ENCODE measurements around a stretch of chr14.

- PRO-cap, 2 experiments = no peak in any of the 2 experiments
Observed at GRCh38 chr14:97571905-97572242, 774.7 kb downstream of the VRK1 start.

GRCh38 chr14:97702746-97703049 is 905.5 kb downstream of the VRK1 start:
- PRO-cap, 2 experiments = no peak in any of the 2 experiments

GRCh38 chr14:97762413-97763109 is 965.4 kb downstream of the VRK1 start:
- PRO-cap, 2 experiments = no peak in any of the 2 experiments

DNA sequence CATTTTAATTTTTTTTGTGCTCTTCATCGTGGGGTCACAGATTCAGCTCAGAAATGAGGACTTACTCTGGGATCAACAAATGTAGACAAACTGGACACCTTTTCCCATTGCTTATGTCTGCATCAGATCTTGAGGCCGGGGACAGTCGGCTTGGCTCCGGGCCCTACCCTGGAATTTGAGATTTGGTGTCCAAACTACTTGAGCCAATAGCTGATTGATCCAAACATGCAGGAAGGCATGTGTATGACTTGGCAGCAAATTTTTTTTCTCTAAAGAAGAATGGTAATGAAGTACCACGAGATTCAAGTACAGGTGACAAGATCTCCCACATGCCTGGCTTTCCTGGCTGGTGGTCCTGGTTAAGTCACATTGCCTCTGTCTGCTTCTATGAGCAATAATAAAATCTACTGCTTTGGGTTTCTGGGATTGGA is 1068.7 kb downstream of the VRK1 start:
- PRO-cap, 2 experiments = no peak in any of the 2 experiments

- PRO-cap, 2 experiments = no peak in any of the 2 experiments
Observed at GRCh38 chr14:98167291-98167550, 1104.8 kb downstream of the BCL11B start.

DNA sequence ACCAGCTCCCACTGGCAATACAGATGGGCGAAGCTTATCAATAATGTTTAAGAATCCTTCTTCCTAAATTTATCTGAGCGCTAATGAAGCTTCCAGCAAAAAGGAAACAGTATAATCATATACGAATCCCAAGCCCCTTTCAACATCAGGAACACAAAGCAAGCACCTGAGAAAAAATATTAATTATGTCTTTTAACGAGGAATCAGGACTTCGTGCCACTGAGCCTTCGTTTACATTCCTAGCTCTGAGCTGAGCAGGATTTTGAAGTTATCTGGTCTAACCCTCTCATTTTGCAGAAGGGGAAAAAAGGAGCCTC is 453.9 kb downstream of the BCL11B start:
- PRO-cap, 2 experiments = no peak in any of the 2 experiments

GRCh38 chr14:98957001-98958011 is 314.7 kb downstream of the BCL11B start:
- PRO-cap, 2 experiments = no peak in any of the 2 experiments

DNA sequence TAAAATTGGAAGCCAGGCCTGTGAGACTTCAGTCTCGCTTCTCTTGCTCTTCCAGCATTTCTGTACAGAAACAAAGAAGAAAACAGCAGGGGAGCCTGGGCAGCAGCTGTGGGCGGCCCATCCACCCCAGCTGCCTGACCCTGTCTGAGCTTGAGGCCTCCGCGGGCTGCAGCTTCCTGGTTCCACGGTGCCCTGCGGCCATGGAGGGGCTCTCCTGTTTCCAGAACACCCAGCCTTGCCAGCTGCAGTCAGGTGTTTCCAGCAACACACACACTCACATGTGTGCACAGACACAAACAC is 178.1 kb downstream of the BCL11B start:
- PRO-cap, 2 experiments = no peak in any of the 2 experiments

- PRO-cap, 2 experiments = no peak in any of the 2 experiments
Observed at GRCh38 chr14:99230008-99230711, 41.8 kb downstream of the BCL11B start.

DNA sequence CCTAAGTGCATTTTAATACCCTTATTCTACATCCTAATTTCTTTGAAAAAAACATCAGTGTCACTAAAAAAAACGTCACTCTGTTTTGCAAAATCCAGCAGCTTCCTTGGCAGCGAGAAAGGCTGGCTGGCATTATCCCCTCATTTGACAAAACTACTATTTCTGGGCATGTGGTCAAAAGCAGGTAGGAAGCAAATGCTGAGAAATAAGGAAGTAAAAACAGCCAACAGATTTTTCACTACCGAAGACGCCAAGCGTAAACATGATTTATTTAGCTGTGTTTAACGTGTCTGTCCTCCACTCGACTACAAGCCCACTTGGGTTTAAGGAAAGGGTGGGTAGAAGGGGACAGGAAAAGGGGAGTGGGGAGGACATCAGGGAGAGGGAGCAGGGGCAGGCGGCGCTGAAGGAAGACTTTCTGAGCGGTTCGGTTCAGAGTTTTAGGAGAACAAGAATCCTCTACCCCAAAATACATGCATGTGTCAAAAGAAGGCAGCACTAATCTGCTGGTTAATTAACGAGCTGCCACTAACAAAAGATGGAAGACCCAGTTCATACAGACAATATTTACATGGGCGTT is 30.2 kb downstream of the BCL11B start:
- PRO-cap, 2 experiments = no peak in any of the 2 experiments

DNA sequence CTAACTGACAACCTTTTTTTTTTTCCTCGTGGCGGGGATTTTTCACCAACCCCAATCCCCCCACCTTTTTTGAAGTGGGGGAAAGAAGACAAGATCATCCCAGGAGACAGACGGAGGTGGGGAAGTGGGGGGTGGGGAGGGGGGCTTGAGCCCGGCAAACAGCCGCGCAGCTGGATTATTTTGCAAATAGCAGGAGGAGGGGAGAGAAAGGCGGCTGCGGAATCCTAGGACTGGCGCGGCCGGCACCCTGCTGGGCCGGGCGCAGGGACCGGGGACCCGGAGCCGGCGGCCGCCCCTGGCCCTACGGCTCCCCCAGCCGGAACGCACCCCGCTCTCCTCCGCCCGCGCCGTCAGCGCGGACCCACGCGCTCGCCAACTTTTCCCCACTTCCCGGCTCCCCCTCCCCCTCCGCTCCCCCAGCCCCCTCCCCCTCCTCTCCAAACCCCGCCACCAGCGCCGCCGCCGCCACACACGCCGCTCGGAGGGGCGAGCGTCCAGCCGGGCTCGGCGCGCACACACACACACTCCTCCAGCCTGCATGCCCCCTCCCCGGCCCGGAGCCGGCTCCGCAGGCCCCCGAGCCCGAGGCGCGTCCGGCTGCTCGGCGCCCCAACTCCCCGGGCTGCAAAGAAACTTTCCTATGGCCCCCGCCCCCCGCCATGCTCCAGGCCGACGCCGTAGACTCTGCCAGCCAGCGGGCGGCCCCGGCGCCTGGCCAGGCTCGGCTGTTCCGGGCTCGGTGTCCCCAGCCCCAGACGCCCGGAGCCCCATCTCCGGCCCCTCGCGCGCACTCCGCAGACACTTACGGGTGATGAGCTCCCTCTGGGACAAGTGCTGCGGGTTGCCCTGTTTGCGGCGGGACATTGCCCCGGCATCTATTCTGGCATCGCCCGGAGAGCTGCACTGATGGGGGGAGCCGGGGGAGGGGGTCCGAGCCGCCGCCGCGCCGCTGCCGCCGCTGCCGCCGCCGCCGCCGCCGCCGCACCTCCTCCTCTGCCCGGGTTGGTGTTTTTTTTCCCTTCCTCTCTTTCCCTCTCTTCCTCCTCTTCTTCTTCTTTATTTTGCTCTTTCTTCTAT is 1.3 kb downstream of the BCL11B start:
- PRO-cap, 2 experiments = no peak in any of the 2 experiments

GRCh38 chr14:99272978-99273622 is 1.1 kb upstream of the BCL11B start:
- PRO-cap, 2 experiments = no peak in any of the 2 experiments

- PRO-cap, 2 experiments = no peak in any of the 2 experiments
Observed at GRCh38 chr14:99576173-99576890, 27.7 kb downstream of the CCDC85C start.

- PRO-cap, 2 experiments = peak in 2 of 2 experiments; most common minus-strand start chr14:99619812 (in 1)
Observed at GRCh38 chr14:99619627-99619956, 15.6 kb upstream of the CCDC85C start.

DNA sequence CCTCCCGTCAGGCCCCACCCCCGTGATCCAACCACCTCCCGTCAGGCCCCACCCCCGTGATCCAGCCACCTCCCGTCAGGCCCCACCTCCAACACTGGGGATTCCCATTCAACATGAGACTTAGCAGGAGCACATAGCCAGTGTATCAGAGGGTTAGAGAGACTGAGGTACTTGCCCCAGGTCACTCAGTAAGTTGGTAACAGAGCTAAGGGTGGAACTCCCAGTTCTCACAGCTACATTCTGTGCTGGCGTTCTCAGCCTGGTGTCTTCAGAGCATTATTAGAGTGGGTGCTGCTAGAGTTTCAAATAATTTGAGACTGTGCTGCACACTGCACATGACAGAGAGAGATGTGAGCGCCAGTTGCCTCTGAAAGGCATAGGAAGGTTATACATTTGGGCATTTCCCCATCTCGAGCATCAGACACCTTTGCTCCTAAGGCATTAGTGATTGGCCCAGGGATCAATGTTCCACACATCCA is 115.8 kb upstream of the EVL start:
- PRO-cap, 2 experiments = no peak in any of the 2 experiments

DNA sequence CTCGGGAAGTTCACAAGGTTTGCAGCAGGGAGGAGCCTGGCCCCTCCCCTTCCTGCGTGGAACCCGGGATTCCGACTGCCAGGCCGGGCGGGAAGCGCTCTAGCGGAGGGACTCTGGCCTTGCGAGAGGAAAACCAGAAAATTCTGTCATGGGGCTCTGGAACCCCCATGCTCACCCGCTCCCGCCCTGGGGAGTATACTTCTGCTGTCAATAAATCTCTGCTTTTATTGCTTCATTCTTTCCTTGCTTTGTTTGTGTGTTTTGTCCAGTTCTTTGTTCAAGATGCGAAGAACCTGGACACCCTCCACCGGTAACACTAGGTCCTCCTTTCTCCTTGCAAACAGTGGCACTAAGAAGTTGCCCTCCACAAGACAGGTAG is 98.1 kb upstream of the EVL start:
- PRO-cap, 2 experiments = no peak in any of the 2 experiments

DNA sequence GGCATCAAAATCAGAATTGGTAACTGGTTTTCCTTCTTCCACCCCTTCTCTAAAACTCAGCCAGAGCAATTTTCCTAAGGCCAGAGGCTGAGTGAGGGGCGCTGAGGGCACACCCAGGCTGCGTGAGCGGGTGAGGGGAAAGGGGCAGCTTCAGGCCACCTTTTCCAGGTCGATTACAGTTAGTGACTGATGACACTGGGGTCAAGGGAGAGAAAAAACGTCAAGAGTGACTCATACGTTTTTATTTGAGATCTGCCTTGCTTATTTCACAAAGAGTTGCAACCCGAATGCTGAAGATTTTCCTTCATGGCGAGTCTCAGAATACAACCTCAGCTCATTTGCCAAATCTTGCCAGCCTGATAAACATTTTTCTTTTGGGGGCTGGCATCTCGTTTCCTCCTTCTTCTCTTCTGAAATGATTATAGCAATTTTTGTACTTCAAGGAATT is 46.7 kb upstream of the EVL start:
- PRO-cap, 2 experiments = no peak in any of the 2 experiments

DNA sequence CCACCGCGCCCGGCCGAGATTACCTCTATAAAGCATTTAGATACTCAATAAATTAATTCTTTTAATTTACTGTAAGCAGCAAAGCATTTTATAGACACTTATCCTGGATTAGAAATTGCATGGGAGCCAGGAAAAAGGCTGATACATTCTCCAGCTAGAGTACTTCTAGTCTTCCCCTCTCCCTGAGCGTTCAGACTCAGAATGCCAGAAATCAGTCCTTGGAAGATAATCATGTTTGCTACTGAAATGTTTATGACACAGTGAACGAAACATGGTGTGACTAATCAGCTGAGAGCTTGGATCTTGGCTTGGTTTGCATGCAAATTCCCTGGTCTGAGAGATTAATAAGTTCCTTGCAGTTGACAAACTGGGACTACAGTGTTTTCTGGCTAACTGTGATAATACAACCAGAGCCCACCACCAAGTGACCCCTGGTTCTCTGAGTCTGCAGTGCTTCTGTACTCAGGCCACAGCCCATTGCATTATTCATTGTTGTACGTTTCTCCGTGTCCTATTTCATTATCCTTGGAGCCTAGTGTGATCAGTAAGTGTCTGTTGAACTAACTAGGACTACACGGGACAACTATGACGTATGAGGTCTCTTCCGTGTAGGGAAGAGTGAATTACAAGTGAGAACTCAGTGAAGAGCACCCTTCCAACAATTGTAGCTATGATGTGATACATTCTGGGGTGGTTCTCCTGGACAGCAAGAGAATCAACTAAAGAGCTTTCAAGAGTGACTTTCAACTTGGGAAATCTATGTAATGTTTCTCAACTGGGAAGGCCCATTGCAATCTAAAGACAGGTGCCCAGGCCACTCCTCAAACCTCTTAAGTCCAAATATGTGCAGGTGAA is 34.6 kb upstream of the EVL start:
- PRO-cap, 2 experiments = no peak in any of the 2 experiments

- PRO-cap, 2 experiments = no peak in any of the 2 experiments
Observed at GRCh38 chr14:100066948-100067444, 1.8 kb downstream of the EVL start.

DNA sequence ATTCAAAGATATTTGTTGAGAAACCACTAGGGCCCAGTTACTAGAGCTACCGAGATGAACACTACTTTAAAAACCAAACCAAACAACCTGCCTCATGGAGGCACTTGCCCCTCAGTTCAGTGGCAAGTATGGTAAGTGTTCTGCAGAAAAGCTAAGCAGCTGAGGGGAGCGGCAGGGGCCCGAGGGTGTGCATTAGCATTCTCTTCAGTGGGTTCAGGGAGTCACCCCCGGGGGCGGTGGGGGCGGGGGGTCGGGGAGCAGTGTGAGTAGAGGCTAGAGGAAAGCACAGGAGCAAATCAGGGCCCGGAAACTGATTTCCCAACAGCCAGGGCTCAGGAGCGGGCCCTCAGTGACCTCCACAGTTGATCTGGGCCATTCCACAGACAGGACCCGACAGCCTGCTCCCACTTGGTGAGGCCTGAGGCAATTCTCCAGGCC is 8.6 kb downstream of the EVL start:
- PRO-cap, 2 experiments = no peak in any of the 2 experiments

Data from right ventricle myocardium (tissue), 1 donor.